Measurements from ENCODE around the gene DYNLT1.

- PRO-cap, 2 experiments: no peak in any of the 2 experiments
Observed at GRCh38 chr6:157768988-157769525, 54.0 kb upstream of the SNX9 start.

- PRO-cap, 2 experiments: peak in 1 of 2 experiments; most common plus-strand start chr6:157981180 (in 1)
Observed at GRCh38 chr6:157980886-157981310, 765 bp upstream of the SYNJ2 start.

GRCh38 chr6:157990330-157991011 is 8.8 kb downstream of the SYNJ2 start:
- PRO-cap, 2 experiments: peak in 2 of 2 experiments; most common plus-strand start chr6:157990834 (in 1); most common minus-strand start chr6:157990734 (in 2)

GRCh38 chr6:158027191-158027966 is 45.7 kb downstream of the SYNJ2 start:
- PRO-cap, 2 experiments: no peak in any of the 2 experiments

- PRO-cap, 2 experiments: no peak in any of the 2 experiments
Observed at GRCh38 chr6:158056959-158058148, 75.7 kb downstream of the SYNJ2 start.

DNA sequence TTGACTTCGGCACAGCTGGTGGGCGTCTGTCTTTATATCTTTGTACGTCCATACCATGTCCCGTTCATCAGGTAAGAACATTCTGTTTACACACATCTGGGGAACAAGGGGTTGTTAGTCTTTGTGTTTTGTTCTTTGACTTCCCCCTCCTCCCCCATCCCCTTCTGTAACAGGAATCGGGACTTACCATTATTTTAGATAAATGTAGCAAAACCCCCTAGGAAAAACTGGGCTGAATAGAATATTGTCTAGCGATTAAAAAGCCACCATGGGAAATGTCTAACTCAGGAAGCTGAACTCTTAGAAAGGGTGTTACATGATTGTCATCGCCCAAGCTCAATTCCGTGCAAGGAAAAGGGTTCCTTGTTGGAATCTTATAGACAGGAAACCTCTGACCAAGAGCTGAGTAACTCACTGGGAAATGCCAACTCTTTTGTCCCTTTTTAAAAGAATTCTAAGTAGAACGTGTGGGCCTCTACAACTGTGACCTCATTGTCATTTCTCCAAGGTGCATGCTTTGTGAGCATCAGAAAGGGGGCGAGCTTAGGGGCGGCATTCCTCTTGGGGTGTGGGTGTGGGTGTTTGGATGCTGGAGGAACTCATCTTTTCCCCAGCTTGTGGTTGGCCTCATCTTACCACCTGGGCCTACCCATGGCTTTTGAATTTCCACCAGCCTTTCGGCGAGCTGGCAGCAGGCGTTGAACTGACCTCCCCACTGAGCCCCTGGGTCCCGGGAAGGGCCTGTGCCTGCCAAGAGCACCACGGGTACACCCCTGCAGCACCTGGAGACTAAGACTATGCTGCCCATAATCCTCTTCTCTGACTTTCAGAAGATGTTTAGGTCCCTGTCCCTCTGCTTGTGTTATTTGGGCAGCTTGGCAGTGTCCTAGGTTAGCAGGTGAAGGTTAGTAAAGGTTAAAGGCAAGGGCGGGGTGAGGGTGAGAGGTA is 88.2 kb downstream of the SYNJ2 start:
- PRO-cap, 2 experiments: no peak in any of the 2 experiments

- PRO-cap, 2 experiments: no peak in any of the 2 experiments
Observed at GRCh38 chr6:158087464-158087847, 80.6 kb downstream of the SERAC1 start.

- PRO-cap, 2 experiments: no peak in any of the 2 experiments
Observed at GRCh38 chr6:158290030-158290433, 22.2 kb upstream of the TULP4 start.

DNA sequence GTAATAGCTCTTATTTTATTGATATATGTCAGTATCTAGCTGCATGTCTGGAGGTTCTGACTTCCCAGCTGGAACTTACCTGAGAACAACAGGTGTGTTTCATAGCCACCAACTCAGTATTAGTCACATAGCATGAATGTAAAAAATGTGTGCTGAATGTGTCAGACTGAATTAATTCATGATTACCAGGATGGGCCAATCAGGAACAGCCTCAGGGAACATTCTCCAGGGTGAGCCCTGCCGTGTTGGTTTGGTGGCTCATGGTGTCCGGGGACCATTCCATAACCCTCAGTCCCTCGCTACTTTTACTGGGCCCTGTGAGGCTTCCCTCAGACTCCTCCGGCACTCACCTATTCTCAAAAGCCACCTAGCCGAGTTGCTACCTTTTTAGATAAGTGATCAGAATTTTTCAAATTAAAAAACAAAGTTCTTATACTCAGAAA is 99.8 kb downstream of the TULP4 start:
- PRO-cap, 2 experiments: no peak in any of the 2 experiments

- PRO-cap, 2 experiments: no peak in any of the 2 experiments
Observed at GRCh38 chr6:158543479-158544051, 16.3 kb upstream of the TMEM181 start.

DNA sequence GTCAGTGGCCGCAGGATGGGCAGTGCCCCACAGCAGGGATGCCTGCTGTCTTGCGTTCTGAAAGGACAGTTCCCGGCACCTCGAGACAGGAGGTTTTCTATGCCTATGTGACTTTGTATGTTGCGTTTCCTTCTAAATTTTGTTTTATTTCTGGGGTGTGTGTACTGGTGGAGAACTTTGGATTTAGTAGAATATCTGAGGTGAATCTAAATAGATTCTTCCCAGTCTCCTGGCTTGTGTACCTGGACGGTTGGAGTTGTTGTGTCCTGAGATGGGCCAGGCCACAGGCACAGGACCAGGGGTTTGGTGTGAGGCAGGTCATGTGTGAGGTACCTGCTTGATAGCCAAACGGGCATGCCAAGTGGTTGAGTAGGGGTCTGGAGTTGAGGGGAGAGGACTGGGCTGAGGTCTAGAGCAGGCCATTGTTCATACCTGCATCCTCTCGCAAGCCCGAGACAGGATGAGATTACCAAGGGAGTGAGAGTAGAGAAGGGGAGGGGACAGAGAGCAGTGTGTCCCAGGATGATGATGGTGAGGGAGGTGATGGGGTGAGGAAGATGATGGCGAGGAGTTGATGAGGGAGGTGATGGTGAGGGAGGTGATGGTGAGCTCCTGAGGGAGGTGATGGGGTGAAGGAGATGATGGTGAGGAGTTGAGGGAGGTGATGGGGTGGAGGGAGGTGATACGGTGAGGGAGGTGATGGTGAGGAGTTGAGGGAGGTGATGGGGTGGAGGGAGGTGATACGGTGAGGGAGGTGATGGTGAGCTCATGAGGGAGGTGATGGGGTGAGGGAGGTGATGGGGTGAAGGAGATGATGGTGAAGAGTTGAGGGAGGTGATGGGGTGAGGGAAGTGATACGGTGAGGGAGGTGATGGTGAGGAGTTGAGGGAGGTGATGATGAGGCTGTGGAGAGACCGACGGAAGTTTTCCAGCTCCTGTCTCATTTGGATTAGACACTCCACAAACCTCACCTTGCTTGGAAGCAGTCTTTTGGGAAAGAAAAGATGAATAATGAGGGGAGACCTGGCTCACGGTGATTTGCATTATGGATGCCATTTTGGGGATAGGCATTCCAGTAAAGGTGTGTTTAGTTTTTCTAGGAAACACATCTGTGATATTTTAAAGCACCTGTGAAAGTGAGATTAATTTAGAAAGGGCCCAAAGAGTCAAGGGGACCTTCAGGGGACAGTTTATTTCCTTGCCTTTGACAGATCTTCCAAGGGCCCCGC is 6.4 kb downstream of the TMEM181 start:
- PRO-cap, 2 experiments: no peak in any of the 2 experiments

DNA sequence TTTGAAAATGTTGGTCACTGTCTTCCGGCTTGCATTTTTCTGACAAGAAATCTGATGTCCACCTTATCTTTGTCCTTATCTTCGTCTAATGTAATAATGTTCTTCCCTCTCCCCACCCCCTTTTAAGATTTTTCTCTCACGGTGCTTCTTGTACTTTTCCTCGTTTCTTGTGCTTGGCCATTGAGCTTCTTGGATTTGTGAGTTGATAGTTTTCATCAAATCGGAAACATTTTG is 41.7 kb downstream of the DYNLT1 start:
- PRO-cap, 2 experiments: no peak in any of the 2 experiments

DNA sequence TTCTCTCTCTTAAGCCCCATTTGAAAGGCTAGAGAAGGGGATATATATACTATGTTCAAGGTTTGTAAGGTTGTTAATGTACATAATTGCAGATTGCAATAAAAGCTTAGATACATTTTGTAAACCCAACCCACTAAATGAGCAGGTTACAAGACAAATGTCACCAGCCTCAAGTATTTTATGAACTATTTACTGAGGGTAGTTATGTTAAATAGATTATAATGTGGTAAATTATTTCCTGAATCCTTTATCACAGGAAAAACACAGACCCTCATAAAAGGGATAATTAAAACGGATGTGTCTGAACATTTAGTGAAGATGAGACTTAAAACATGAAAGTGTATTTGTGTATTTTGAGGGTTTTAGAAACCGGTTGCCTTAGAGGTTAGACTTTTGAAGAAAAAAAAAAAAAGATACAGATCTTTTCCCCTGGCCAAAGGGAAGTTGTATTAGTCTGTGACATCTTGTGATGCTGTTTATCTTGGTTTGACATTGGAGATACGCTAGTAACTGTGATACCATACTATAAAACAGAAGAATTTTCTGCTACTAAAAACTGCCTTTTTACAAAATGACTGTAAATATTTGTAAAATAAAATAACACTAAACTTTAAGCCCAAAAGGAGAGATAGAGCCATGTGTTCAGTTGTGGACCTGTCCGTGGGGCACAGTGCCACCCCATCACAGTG is 9.8 kb downstream of the DYNLT1 start:
- PRO-cap, 2 experiments: peak in 2 of 2 experiments; most common plus-strand start position 449 of the sequence (in 1); most common minus-strand start position 182 of the sequence (in 2)

DNA sequence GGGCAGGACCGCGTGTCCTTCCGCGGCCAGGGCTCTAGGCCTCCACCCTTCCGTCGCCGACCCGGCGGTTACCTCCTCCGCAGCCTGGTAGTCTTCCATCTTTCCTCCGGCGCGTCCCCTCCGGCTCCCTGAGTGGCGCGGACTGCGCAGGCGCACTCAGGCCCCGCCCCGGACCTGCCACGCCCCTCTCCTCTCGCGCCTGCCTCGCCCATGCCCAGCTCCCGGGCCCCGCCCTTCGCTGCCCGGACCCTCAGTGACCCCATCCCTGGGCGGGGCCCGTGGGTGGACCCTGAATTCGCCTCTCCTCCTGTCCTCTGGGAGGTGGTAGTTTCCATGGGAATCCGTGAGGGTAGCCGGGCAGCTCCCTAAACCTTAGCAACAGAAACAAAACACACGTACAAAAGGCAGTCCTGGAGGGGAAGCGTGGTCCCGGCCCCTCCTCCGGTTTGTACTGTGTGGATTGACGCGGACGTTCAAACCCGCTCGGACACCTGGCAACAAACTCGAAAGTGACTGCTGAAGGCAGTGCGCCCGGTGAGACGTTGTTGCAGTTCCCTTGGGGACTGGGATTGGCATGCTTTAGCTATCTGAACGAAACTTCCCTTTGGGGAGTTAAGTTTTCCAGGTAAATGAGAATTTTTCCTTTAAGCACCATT is at the start of gene DYNLT1:
Gene DYNLT1 (minus strand): TSS at position 134 of the 656 bp plus-strand sequence.
- PRO-cap, 2 experiments: peak in 2 of 2 experiments; most common plus-strand start position 476 of the sequence (in 2); most common minus-strand start position 116 of the sequence (in 2)

DNA sequence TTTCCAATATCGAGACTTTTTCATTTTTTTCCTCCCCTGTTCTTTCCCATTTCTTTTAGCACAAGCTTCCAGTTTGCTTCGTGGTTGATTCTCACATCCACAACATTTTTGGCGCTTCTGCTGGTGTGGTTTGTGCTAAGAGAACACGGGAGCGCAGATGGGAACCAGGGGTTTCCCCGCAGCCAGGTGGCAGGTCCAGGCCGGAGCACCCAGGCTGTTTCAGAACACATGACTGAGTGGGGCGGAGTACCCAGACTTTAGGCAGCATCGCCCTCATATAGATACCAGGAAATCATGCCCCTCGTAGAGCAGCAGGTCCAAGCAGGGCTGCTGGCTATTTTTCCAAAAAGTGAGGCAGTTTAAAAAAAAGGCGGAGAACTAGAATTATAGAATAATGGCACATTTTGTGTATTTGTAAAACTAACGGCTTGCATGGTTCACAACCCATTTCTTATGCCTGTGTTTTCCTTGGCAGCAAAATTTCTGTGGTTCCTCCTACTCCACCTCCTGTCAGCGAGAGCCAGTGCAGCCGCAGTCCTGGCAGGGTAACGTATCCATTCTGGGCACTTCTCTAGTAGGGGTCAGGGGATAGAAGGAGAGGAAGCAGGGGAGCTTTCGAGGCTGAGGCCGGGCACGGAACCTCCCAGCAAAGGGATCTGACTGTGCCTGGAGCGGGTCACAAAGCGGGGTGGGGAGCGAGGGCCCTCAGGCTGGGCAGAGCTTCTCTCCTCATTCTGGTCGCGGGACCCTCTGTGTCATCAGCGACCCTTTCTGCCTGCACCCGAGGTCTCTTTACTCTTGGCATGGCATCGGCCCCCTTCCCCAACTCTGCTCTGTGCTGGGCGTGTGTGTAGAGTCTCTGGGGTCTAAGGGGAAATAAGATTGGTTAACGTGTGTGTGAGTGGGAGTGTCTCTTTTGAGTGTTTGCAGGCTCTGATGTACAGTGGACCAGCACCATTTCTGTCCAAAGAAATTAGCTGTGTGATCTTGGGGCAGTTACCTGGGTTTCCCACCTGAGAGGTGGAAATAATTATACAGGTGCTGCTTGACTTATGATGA is 58.3 kb downstream of the SYTL3 start:
- PRO-cap, 2 experiments: no peak in any of the 2 experiments

DNA sequence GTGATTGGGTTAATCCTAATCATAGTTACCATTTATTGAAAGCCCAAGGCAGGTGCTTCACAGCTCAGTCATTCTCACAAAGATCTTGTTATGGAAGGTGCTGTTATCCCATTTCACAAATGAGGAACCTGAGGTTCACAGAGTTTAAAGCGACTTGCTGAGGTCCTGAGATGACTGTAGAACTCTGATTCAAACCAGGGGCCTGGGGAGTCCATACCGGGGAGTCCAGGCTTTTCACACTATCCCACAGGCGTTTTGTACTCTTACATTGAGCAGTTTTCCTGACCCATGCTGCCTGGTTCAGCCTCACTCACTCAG is 84.4 kb downstream of the EZR start:
- PRO-cap, 2 experiments: no peak in any of the 2 experiments

- PRO-cap, 2 experiments: no peak in any of the 2 experiments
Observed at GRCh38 chr6:158759182-158759629, 60.0 kb downstream of the EZR start.

- PRO-cap, 2 experiments: no peak in any of the 2 experiments
Observed at GRCh38 chr6:158766882-158768050, 51.9 kb downstream of the EZR start.

GRCh38 chr6:158816303-158816928 is 2.8 kb downstream of the EZR start:
- PRO-cap, 2 experiments: no peak in any of the 2 experiments

- PRO-cap, 2 experiments: no peak in any of the 2 experiments
Observed at GRCh38 chr6:158990720-158991373, 9.2 kb downstream of the RSPH3 start.